Left cardiac atrium (tissue), 1 donor: Measurements from ENCODE around the gene KCNJ13.

DNA sequence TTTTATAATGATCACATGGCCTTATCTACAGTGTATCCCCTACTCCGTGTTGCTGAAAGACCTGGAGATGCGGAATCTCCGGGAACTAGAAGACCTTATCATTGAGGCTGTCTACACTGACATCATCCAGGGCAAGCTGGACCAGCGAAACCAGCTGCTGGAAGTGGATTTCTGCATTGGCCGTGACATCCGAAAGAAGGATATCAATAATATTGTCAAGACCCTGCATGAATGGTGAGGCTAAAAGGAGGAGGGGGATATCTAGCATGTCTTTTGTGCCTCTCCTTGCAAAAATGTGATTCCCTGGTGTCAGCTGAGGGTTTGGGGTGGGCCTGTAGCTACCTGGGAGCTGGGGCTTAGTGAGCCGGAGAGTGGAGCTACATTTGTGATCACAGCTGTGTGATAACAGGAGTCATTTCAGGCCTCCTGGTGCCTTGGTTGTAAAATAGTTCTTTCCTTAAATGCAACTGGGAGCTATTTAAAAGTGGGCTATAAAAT, 9.9 kb downstream of the COPS7B start:
- PRO-cap = no peak

DNA sequence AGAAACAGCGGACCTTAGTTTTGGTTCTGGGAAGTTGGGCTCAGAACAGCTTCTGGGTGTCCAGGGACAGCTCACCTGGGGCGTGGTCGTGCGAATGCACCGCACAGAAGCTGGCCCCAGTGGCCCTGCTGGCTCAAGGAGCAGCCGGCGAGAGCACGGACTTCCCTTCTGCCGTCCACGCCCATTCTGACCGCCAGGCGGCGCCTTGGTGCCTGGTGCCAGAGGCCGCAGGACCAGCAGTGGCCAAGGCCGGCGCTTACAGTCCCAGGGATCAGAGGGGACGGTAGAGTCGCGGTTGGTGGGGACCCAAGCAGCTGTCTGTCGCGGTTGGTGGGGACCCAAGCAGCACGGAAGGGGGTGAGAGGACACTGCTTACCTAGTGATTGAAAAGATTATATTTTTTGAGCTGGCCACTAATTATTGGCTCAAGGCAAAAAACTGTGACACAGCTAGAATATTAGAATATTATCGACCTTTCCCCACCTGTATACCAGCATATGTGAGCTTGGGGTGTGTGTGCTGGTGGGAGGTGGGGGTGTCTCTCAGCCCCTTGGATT, 25.7 kb downstream of the NPPC start:
- PRO-cap = no peak

DNA sequence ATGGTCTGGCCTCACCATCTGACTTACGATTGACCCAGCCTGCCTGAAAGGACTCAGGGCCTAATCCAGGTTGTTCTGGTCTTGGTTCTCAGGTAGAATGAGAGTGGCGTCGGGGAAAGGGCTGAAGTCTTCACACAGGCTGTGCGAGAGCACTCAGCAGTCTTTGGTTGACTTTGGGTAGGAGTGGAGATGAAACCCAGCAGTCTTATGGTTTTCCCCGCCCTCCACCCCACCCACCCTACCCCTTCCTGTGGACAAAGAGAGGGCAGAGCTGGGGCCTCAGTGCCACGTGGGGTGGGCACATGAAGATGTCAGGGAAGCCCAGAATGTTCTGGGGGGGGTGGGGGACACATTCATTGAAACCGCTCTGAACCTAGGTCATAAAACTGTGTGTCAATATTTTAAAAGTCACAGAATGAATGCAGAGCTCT, 58.7 kb upstream of the ALPP start:
- PRO-cap = no peak

DNA sequence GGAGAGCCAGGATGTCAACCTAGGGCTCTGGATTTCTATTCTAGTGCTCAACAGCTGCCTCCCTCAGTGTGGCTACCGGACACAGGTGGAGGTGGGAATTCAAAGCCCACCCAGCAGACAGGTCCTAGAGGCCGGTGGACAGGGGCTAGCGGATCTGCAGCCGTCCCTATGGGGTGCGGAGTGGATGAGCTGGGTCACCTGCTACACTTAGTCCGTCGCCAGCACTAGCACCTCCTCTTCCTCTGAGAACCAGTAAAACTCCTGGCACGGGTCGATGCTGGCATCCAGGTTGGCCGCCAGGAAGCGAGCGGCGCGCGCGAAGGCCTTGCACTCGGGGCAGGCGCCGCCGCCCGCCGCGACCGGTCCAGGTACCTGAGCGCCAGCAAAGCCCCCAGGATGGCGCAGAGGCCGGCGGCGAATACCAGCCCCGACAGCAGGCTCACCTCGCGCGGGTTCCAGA, 27.8 kb upstream of the ALPP start:
- PRO-cap = no peak

DNA sequence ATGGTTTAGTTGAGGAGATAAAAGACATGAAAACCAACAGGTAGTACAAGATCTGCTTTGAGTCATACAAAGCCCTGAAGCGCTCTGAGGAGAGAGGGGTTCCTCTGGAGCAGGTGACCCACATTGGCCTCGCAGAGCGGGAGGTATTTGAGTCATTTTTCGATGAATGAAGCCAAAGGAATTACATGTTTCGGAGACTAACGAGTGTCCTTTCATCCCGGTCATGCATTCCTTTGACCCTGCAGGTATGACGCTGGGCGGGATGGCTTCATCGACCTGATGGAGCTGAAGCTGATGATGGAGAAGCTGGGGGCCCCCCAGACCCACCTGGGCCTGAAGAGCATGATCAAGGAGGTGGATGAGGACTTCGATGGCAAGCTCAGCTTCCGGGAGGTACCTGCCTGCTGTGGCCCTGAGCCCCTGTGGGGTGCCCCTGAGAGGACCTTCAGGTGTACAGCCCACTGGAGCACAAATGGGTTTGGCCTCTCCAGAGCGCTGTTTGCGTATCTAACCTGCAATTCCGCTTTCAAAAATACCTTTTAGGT, 29.2 kb downstream of the EFHD1 start:
- PRO-cap = no peak

- PRO-cap = no peak
Observed at GRCh38 chr2:232776220-232777003, at the start of gene KCNJ13. Gene KCNJ13 (minus strand): TSS chr2:232776565.

DNA sequence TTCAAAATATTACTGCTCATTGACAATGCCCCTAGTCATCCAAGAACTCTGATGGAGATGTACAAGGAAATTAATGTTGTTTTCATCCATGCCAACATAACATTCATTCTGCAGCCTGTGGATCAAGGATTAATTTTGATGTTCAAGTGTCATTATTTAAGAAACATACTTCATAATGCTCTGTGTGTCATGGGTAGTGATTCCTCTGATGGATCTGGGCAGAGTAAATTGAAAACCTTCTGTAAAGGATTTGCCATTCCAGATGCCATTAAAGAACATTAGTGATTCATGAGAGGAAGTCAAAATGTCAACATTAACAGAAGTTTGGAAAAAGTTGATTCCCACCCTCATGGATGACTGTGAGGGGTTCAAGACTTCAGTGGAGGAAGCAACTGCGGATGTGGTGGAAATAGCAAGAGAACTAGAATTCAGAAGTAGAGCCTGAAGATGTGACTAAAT, 45.0 kb upstream of the SNORC start:
- PRO-cap = no peak

DNA sequence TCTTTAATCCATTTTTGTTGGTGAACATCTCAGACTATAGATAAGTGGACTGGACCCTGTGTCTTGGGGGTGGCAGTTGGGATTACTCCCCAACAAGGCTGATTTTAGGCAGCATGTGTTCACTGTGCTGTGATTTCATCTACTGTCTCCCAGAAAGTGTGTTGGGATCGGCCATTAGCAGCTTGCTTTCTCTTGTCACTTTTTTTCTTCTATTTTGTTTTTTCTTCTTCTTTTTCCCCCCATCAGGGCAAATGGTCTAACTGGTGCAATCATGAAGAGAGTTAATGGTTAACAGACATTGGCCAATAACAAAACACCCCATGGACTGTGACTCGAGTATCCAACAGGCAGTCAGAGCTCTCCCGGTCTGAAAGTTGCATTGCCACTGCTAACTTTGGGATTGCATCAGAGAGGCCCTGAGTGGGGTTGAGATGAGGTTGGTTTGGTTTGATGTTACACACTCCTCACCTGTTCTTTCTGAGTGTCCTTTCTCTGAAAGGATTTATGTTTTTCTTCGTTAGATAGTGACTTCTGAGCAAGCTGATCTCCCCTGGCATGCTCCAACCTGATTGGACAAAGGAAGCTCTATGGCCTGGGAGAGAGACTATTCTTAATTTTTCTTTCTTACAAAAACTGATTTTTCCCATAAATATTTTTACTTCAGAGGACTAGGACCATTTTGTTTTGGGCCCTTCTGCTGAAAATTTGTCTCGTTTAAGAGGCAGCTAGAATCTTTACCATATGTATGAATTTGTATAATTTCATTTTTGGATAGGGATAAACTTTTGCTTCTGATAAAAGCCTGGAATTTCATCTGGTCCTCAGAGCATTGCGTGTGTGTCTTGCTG, 12.8 kb upstream of the SNORC start:
- PRO-cap = no peak

- PRO-cap = no peak
Observed at GRCh38 chr2:232926812-232927717, 57.0 kb downstream of the SNORC start.

DNA sequence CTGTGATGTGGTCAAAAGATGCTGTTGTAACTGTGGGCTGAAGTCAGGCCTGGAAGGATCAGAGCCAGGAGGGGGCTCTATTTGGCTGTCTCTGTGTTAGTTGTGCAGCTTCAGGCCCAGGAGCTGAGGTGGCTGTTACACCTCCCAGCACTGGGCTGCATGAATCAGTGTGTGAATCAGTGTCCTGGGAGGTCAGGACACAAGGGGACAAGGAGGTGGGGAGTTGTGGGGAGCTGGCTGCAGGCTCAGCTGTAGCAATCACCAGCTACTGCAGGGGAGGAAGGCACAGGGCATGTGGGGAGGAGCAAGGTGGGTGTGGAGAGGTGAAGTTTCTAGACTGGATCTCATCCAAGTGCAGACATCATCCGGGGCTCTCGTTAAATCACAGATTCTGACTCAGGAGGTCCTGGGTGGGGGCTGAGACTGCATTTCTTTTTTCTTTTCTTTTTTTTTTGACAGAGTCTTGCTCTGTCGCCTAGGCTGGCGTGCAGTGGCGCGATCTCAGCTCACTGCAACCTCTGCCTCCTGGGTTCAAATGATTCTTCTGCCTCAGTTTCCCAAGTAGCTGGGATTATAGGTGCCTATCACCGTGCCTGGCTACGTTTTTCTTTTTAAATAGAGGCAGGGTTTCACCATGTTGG, 32.9 kb downstream of the NGEF start:
- PRO-cap = no peak

- PRO-cap = no peak
Observed at GRCh38 chr2:233041955-233042443, 9.5 kb downstream of the NEU2 start.

- PRO-cap = no peak
Observed at GRCh38 chr2:233051189-233052281, 8.6 kb upstream of the INPP5D start.

DNA sequence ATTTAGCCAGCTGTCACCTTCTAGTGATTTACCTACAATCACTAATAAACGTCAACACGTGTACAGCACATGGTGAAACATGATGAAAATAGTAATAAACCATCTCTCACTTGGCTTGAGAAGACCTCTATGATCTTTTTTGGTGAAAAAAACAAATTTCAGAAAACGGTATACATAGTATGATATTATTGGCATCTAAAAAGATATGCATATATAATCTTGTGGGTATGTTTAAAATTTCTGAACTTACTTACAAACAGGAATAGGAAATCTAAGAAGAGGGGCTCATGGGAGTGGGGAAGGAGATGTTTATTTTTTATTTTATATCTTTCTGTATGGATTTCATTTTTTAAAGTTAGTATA, 16.8 kb downstream of the INPP5D start:
- PRO-cap = no peak

GRCh38 chr2:233145608-233146696, 85.8 kb downstream of the INPP5D start:
- PRO-cap = no peak

DNA sequence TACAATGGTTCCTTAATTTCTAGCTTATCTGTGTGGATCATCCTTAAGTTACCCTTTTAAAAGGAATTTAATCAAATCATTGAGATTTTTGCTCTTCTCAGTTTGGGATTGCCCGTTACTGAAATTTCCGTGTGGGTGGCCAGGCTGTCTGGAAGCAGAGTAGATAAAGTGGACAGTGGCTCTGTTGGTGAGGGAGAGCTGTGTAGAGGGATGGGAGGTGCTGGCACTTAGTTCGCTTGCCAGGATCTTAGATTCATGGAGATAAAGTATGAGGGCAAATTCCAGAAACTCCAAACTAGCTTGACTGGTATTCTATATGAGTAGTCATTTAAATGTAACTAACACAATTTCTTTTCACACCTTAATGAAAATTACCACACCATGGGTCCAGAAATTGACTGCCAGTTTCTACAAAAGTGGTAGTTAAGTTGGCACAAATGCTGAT, 27.3 kb upstream of the SAG start:
- PRO-cap = no peak

GRCh38 chr2:233359027-233359808, 4.9 kb downstream of the DGKD start:
- PRO-cap = no peak

DNA sequence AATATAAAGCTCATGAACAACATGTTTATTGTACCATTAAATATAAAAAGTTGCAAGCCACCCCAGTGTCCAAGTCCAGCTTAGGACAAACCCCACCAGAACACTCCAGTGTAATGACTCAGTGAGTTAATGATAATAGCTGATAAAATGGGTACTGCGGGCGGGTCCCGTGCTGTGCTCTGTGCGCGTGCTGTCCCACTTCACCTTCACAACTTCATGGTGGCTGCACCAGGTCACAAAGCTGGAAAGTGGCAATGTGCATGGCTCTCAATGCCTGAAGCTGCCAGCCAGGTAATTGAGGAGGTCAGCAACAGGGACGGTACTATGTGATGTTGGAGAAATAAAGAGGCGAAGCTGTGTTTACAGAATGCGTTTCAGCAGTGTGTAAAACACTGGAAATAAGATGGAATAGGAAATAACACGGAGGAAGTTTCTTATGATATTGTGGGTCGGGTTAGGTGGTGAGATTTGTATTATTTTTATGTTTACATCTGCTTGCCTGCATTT, 18.6 kb downstream of the DGKD start:
- PRO-cap = no peak

DNA sequence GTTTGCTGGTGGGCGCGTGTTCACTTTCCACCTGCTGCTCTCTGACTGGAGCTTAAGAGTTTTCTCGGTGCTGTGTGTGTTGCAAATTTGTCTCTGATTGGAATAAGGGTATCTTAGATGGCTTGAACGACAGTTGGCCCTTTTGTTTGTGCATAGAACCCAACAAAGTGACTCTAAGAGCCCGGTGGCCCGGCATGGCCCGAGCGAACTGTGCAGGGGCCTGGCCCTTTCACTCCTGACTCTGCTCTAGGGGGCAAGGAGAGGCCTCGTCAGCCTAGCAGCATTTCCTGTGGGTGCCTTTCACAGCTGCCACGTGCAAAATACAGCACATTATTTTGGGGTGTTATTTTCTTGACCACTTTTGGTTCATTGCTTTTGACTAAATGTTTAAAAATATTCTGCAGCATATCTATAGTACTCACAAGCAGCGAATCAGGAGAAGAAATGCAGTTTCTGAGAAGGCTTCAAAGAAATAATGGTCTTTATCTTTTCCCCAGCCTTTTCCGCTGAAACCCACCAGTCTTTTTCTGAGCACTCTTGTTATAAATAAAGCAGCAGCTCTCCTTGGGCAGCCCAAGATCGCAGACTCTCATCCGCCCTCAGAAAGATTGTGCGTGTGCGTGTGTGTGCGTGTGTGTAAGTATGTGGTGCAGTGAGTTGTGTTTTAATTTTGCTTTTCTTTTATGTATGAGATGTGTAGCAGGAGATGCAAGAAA, 31.2 kb downstream of the DGKD start:
- PRO-cap = no peak

GRCh38 chr2:233414813-233415647, 60.7 kb downstream of the DGKD start:
- PRO-cap = no peak

GRCh38 chr2:233464341-233465030, 102.1 kb downstream of the USP40 start:
- PRO-cap = no peak